Gallbladder (tissue), 1 donor: ENCODE results near the gene LIMS4.

GRCh38 chr2:108782072-108782410, 4.5 kb upstream of the CCDC138 start:
- PRO-cap, result no peak

DNA sequence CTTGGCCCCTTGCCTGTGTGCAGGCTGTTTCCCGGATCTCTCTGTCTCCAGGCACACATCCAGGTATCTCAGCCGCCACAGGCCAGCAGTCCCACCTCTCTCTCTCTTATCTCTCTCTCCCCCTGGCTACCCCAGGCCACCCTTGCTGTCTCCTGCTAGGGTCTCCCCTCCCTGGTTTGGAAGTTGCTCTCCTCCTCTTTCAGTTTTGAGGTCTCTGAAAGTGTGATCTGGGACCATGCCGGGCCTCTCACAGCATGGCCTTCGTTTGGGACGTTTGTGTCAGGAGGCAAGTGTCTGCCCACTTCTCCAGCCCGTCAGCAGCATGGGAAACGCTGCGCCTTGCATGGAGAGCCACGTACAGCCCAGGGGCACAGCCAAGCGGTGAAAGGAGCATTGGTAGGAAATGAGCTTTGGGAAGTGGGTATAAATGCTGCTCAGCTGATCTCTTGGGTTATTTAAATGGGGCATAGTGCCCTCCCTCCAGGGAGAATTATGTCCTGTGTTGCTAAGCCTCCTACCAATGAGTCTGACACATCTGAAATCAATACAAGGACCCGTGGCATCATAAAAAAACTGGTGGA, 72.5 kb downstream of the SH3RF3 start:
- PRO-cap, result no peak

- PRO-cap, result no peak
Measured at GRCh38 chr2:109217555-109217754, 88.5 kb downstream of the SH3RF3 start.

DNA sequence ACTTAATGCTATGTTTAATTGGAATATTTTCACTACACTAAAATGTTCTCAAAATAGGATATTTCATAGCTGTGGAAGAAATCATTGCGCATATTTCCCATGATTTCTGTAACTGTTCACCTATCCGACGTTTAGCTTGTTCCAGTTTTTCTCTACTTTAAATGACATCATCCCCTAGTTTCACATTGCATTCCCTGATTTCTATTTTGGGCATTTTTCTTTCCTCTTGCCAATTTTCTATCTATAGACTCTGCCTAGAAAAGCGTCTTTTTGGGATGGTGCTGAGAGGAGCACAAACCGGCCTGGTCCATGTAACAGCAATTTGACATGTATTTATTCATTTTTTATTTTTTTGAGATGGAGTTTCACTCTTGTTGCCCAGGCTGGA, 163.4 kb downstream of the SH3RF3 start:
- PRO-cap, result no peak

DNA sequence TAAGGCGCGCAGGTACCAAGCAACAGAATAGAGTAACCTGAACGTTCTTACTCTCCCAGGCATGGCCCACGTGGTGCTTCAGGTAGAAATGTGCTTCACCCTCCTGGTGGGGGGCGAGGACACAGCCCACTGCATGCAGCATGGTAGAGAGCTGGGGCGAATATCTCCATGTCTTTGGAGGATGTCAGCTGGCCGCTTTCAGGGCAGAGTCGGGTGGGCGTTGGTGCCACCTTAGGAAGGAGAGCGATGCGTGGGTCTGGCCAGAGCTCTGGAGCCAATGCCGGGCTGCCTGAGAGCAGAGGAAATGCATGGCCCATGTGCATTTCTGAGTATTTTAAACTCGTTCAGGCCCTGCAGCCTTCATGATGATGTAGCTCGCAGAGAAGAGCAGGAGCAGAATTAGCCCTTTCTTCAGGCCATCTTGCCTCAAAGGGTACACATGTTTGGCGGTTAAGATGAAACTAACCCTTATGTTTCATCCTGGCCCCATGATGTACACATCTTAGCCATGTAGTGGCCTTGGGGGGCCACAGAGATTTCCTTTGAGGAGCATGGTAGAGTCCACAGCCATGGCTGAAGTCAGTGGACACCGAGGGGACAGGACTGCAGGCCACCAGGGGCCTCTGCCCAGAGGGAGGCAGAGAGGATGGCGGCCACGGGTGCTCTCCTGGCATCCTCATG, 109.9 kb downstream of the SEPTIN10 start:
- PRO-cap, result no peak

GRCh38 chr2:109560263-109561402, 53.1 kb downstream of the SEPTIN10 start:
- PRO-cap, result no peak

GRCh38 chr2:109678669-109679258, 64.6 kb downstream of the SOWAHC start:
- PRO-cap, result no peak

- PRO-cap, result no peak
Measured at GRCh38 chr2:109680724-109681503, 66.8 kb downstream of the SOWAHC start.

GRCh38 chr2:110101122-110101834, 14.3 kb downstream of the MALL start:
- PRO-cap, result unidirectional peak, plus-strand start at chr2:110101470; bidirectional peak, plus-strand start at chr2:110101688, minus-strand start at chr2:110101573

DNA sequence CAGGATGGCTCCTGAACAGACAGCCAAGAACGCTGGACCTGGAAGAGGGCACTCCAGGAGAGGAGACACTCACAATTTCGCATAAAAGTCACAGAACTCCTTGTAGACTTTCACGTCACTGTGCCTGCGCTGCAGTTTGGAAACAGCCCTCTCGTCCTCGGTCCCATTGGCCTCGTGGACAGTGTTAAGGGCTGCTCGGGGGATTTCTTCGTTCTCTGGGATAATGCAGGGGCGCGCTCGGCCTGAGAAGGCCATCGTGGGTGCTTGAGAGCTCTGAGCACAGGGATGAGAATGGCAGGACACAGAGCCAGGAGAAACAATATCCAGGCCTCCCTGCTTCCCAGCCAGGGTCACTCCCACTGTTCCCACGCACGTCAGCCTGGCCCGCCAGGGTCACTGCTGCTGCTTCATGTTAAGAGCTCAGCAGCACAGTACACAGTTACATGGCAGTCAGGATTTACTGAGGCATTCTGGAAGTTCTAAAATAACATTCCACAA, at the start of gene LIMS4:
LIMS4 (minus strand) TSS at position 293 of the 498 bp plus-strand sequence.
- PRO-cap, result no peak

DNA sequence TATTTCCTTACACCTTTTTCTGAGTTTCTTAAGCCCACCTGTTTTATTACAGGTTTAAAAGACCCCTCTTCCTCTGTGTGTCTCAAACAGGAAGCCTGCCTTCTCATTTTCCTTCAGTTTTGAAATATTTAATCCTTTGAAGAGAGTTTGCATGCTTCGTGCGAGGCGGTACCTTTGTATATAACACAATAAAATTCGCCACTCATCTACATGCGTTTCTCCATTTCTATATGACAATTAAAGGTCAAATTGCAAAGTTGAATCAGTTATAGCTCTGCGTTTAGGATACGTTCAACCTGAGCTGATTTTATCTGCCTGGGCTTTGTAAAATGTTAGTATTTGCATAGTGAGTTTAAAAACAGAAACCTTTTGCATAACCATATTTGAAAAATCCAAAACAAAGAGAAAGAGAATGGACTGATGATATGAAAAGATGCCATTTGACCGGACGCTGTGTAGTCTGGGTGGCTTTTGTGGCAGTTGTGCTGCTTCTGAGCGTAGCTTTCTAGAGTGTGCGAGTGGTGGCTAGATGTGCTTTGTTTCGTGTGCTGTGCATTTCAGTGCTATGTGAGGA, 126.5 kb downstream of the ACOXL start:
- PRO-cap, result no peak

- PRO-cap, result no peak
Measured at GRCh38 chr2:111029414-111030056, 91.2 kb upstream of the BCL2L11 start.

DNA sequence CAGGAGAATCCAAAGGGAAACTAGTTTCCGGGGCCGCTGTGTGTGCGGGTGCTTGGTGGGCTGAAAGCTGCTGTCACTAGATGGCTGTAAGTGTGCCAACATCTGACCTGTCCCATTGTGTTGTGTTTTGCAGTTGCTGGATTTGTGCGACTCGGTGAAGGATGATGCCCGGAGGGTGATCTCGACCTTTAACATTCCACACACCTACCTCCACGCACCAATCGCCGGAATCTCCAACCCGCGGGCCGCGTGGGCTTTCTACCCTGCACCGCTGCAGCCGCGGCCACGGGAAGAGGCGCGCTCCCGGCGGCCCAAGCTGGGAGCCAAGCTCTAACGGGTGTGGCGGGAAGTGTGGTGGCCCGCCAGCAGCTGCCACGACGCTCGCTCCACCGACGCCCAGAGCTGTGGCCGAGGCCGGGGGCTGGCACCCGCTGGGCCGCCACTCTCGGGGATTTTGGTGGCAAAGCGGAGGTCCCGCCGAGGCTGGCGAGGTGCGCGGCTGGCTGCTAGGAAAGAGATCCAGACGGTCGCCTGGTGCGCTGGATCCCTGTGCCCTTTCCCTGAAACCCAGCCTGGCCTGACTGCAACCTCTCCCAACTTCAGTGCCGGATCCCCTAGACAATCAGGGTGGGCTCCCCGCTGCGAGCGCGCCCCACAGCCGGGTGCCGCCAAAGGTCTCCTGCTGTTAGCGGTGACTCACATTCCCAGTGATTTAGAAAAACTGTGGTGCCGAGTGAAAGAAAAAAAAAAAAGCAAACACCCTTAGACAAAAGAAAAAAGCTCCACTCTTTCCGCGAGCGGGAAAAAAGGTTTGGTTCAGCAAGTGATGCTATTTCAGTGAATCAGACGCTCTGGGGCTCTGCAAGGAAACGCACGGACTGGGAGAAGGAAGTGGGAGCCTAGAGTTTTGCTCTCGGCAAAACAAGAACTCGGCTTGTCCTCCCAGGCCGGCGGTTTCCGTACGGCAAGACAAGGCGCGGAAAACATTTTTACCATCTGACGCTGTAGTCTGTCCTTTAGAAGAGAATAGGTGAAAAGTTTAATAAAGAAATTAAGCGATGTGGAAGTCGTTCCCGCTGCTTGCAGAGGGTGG, 2.9 kb upstream of the BCL2L11 start:
- PRO-cap, result bidirectional peak, plus-strand start at position 845 of the sequence, minus-strand start at position 607 of the sequence

DNA sequence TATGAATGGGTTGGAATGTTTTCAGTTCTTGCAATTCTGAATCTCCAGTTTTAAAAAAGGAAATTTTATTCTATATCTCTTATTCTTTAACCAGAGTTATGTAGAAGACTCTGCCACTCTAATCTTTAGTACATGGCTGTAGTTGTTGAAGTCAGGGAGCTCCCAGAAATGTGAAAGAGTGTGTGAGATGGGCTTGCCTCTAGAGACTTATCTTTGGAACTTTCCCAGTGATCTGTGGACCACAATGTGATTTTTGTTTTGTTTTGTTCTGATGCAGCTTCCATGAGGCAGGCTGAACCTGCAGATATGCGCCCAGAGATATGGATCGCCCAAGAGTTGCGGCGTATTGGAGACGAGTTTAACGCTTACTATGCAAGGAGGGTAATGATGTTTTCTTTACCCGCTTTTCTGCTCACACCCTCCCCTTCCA, 29.1 kb downstream of the BCL2L11 start:
- PRO-cap, result no peak

DNA sequence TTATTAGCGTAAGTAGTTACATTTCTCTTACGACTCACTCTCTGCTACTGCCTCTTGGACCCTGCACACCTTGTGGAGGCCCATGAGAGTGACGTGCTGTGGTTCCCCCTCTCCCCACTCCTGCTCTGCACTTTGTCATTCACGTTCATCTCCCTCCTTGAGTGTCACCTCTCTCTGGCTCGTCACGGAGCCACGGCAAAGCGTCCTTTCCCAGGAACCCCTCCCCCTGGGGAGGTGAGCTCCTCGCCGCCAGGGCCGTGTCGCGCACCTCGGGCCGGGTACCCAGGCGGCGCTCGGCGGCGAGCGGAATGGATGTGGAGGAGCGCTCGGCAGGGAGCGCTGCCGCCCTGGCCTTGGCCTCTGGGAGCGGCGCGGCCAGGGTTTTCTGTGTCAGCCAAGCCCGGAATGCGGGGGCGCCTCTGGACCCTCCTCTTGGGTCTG, 652 bp upstream of the MERTK start:
- PRO-cap, result unidirectional peak, plus-strand start at position 285 of the sequence

DNA sequence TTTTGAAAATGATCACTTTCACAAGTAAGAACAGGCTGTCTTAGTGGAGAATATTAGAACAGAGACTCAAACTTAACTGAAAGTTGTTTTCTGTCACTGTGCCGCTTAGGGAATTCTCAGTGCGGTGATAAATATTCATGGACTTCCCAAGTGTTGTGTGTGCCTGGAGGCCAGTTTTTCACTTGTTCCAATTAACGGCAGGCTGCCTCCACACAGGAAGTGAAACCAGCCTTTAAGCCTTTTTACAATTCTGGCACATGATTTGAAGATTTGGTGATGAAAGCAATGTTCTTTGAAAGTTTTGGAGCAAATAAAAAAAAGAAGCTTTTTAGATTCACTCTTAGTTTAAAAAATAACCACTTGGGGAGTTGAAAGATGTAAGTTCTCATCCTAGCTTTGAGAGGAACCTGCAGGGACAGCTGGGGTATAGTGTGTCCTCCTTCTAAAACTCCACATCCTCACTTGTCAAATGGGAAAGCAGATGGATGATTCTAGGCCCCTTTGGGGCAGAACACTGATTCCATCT, 8.1 kb downstream of the MERTK start:
- PRO-cap, result no peak

GRCh38 chr2:112005910-112006291, 49.2 kb upstream of the TMEM87B start:
- PRO-cap, result no peak

- PRO-cap, result no peak
Measured at GRCh38 chr2:112011069-112011453, 44.0 kb upstream of the TMEM87B start.

GRCh38 chr2:112159373-112159890, 21.2 kb downstream of the FBLN7 start:
- PRO-cap, result no peak

DNA sequence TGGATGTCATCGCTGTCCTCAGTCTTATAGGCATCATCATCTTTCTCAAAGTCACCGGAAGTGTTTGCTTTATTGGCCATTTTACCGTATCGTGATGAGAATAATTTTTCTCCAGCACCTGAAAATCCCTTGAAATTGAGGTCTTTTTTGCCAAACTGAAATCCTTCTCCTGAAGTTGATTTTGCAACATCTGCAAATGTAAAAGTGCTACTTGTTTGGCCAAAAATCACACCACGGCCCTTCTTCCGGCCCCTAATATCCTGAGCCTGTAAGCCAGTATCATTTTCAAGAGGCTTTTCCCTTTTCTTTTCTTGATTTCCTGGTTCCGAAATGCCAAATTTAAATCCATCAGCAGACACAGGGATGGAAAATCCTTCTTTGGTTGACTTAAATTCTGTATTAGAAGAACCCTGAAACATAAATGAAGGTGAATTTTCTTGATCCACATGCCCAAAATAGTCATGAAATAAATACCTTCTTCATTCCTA, 43.6 kb downstream of the RGPD8 start:
- PRO-cap, result no peak